Camera-type eye (tissue), 1 donor: ENCODE results near the genes PDPK1, SRRM2 and CLDN6.

GRCh38 chr16:2213633-2214514 lies 766 bp downstream of the PGP start:
- RAMPAGE, long total RNA: no peak

DNA sequence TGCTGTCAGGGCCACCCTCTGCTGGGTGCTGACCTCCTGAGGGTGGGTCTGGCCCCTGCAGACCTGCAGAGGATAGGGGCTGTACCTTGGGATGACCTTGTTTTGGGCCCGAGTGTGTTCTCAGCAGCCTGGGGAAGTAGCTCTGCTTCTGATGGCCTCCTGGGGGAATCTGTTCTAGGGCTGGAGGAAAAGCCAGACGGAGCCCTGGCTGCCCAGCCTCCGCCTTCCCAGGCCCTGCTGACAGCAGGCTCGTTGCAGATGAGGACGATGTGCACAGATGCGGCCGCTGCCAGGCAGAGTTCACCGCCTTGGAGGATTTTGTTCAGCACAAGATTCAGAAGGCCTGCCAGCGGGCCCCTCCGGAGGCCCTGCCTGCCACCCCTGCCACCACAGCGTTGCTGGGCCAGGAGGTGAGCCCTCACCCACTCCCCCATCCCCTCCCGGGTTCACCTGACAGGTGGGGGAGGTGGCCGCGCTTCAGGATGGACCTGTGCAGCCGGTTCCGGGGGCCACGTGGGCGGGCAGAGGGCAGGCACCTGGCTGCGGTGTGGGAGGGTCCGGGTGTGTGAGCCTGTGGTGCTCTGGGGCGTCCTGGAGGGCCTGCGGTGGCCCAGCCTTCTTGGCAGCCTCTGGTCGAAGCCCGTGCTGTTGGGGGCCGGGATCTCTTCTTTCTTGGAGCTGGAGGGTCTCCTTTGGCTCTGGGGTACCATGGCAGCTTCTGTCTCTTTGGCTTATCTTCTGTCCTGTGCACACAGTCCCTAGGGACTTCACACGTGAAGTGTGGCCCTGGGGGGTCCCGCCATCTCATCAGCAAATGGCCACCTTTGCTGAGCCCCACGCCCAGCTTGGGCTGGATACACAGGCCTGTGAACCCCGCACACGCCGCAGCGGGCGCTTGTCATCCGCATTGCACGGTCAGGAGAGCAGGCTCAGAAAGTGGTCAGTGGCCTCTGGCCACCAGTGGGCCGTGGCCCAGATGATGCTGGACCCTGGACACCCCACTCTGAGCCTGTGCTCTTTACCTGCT lies 5.0 kb downstream of the E4F1 start:
- RAMPAGE, long total RNA: no peak

GRCh38 chr16:2339395-2340426 lies 817 bp downstream of the ABCA3 start:
- RAMPAGE, long total RNA: no peak

DNA sequence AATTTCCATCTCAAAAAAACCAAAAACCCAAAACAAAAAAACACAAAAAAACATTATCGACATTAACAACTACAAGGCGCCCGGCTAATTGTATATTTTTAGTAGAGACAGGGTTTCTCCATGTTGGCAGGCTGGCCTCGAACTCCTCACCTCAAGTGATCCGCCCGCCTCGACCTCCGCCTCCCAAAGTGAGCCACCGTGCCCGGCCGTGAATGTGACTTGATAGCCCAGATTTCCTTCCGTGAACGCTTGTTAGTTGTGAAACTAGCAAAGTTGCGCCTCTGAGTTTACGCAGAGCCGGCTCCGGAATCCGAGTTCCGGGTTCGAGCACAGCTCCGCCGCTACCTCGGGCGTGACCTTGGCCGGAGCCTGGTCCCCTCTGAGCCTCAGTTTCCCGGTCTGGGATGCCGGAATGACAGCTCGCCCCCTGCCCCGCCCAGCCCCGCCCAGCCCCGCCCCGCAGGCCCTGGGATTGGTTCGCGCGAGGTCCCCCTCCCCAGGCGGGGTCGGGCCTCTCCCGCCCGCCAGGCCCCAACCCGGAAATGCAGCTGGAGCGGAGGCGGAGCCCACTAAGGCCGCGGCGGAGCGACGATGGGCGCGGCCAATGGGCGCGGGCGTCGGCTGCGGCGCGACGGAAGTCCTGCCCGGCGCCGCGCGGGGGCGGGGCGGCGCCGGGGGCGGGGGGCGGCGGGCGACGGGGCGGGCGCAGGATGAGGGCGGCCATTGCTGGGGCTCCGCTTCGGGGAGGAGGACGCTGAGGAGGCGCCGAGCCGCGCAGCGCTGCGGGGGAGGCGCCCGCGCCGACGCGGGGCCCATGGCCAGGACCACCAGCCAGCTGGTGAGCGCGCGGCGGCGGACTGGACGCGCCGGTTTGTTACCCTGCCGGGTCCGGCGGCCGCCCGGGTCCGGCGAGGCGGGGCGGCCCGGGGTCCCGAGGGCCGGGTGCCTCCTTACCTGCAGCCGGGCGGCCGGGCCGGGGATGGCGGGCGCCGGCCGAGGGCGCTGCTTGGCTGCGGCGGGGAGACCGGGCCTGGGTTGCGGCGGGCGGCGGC lies at the start of gene PDPK1:
PDPK1 (plus strand) TSS at position 723 of the 1,052 bp plus-strand sequence.
- RAMPAGE, long total RNA: no peak

GRCh38 chr16:2562601-2563217 lies 24.9 kb downstream of the PDPK1 start:
- RAMPAGE, long total RNA: no peak

DNA sequence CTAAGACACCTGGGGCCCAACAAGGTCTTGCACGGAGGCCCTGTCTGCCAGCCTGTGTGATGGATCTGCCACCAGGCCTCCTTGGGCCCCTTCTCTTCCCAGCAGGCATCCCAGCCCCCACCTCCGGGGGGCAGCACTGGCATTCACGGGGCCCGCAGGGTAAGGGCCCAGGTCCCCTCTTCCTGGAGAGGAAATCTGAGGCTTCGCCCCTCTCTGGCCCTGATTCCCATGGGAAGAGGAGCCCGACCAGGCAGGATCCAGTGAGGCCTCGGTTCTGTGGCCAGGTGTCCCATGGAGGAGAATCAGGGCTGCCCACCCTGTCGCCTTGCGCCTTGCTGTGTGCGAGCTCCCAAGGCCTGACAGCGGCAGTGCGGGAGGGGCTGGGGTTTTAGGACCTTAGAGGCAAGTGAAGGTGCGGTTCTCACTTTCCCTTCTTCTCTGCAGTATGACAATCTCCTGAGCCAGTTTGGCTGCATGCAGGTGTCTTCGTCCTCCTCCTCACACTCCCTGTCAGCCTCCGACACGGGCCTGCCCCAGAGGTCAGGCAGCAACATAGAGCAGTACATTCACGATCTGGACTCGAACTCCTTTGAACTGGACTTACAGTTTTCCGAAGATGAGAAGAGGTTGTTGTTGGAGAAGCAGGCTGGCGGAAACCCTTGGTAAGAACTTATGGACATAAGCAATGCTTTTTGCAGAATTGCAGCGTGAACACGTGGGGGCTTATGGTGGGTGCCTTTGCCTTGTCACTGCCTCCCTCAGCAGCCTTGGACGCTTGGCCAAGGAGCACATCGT lies 48.6 kb downstream of the PDPK1 start:
- RAMPAGE, long total RNA: no peak

DNA sequence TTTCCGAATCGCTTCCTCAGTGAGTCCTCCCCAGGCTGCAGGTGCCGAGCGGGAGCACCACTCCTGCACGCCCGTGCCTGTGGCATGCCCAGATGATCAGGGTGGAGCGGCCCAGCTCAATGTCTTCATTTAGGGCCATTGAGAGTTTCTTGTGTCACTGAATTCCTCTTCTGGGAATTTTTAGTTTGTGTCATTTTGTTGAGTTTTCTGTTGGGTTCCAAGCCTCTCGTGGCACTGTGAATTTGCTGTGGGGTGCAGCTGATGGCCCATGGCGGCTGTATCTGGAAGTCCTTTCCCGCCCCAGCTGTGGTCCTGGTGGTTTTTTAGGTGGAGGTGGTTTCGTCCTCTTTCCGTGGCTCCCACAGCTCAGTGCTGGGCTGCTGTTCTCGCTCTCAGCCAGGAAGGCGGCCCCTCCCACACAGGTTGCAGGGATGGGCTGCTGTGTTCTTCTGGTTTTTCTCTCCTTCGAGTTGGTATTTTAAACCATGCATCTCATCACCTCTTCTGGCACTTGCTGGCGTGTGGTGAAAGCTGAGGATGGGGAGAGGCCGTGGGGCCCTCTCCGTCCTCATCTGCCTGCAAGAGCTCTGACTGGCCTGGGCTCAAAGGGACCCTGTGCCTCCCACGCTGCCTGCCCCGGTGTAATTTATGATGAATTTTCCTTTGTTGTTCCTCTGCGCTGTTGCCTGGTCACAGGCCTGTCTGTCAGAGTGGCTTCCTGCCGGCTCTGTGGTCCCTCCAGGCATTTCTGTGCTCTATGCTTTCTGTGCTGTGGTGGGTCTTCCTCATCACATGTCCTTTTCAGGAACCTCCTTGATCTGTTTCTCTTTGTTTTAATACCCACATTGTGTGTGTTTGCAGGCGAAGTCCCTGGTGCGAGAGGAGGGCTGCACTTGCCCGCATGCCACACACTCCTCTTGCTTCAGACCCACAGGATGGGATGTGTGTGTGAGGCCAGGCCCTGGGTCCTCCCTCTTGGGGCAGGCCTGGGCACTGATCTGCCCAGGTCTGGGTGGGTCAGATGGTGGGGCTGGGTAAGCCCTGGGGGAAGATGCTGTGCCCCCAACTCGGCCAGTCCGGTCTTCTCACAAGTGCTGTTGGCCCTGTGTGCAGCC lies 55.6 kb downstream of the PDPK1 start:
- RAMPAGE, long total RNA: no peak

DNA sequence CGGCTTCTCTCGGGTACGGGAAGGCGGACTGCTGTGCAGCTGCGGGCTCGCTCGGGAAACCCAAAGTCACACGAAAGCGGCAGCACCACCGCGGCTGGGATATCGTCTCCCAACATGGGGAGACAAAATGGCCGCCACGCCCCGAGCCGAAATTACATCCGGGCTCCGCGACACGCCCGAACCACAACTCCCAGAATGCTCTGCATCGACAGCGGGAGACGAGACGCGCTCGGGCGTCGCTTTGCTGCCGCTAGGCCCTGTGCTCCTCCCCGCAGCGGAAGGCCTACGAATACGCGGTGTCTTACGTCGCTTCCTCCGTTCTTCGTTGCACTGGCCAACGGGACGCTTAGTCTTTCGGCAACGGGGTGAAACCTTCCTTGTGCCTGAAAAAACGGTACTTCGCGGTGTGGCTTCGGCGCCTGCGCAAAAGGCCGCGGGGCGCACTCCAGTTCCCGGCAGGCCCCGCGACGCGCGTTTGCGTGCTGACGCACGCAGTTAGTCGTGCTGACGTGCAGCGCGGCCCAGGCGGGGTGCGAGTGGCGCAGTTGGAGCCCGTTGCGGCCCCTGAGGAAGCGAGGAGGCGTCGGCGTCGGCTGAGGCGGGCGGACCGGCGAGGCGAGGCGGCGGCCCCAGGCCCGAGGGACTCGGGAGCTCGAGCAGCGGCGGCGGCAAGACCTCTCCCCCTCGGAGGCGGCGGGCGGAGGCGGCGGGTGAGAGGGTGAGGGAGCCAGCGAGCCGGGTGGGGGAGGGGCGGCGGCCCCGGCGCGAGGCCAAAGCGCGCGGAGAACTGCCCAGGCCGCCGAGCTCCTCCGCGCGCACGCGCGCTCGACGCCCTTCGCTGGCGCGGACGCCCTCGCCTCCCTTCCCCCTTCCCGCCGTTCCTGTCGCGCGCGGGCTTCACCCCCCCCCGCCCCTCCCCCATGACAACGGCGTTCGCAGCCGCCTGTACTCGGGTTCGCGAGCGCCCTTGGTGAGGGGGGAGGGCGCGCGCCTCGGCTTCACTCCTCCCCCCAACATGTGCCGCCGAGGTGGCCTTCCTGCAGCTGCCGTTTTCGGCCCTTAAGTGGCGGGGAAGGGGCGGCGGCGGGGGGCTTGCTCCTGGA lies at the start of gene SRRM2:
SRRM2 (plus strand) TSS at position 502 of the 1,103 bp plus-strand sequence.
- RAMPAGE, long total RNA: no peak

GRCh38 chr16:2756033-2757087 lies 3.9 kb downstream of the SRRM2 start:
- RAMPAGE, long total RNA: no peak

GRCh38 chr16:2762337-2762812 lies 9.9 kb downstream of the SRRM2 start:
- RAMPAGE, long total RNA: no peak

DNA sequence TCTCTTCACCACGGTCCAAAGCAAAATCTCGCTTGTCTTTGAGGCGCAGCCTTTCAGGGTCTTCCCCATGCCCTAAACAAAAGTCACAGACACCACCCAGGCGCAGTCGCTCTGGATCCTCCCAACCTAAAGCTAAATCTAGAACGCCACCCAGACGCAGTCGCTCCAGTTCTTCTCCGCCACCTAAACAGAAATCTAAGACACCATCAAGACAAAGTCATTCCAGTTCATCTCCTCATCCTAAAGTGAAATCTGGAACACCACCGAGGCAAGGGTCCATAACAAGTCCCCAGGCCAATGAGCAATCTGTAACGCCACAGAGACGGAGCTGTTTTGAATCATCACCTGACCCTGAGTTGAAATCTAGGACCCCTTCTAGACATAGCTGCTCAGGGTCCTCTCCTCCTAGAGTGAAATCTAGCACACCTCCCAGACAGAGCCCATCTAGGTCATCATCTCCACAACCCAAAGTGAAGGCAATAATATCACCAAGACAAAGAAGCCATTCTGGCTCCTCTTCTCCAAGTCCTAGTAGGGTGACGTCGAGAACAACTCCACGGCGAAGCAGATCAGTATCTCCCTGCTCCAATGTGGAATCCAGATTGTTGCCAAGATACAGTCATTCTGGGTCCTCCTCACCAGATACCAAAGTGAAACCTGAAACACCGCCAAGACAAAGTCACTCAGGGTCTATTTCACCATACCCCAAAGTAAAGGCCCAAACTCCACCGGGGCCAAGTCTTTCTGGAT lies 10.6 kb downstream of the SRRM2 start:
- RAMPAGE, long total RNA: no peak

GRCh38 chr16:2784755-2785754 lies 2.3 kb downstream of the PRSS33 start:
- RAMPAGE, long total RNA: no peak

- RAMPAGE, long total RNA: no peak
Measured at GRCh38 chr16:2860844-2861700, 3.1 kb upstream of the PRSS22 start.

GRCh38 chr16:2969912-2970701 lies 959 bp downstream of the PAQR4 start:
- RAMPAGE, long total RNA: no peak

DNA sequence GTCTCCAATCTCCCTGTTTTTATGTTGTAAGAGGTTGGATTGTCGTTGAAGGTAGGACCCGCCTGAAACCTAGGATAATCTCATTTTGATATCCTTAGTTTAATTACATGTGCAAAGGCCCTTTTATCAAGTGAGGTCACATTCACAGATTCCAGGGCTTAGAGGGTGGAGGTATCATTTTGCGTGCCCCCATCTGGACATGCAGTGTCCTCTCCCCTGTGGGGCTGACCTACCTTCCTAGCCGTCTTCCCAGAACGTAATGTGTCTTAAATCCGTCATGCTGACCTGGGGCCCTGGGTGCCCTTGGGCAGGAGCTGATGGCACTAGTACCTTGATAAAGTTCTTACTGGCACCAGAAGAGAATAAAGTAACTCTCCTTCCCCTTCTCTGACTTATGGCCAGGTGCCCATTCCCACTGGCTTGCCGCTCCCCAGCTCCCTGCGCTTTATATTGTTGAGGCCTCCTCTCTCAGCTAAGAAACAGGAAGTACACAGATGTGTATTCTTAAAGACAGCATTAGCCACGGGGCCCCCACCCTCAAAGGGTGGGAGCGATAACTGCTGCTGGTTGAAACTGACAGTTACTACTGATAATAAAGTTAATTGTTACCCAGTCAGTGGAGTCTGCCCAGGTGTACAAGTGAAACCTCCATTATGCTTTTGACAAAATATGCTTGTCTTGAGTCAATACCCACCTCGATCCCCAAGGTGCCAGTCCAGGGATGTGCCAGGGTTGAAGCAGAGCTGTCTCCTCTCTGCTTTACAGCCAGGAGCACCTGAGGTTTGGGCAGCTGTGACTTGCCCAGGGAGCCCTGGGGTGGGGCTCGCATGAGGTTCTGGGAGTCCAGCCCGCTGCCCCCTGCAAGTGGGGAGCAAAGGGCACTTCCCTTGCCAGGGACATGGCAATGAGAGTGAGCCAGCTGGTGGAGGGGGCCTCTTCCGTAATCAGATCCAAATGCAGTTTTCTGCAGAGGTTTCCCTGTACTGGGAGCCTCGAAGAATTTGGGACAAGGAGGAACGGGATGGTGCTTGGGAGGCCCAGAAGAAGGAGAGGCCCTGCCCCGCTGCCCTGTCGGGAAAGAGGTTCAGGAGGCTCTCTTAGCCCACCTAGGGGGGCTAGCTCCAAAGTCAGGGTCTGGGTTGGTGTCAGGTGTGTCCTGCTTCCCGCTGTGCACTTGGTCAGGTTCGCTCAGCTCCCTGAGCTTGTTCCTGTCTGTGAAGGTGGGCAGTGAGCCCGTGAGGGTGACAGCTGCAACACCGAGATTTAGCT lies 5.5 kb upstream of the CLDN9 start:
- RAMPAGE, long total RNA: no peak

GRCh38 chr16:3009400-3010304 lies 3.1 kb upstream of the CLDN9 start:
- RAMPAGE, long total RNA: no peak

- RAMPAGE, long total RNA: no peak
Measured at GRCh38 chr16:3017289-3018559, at the start of gene CLDN6. Gene CLDN6, minus strand, starts transcription at chr16:3018183.

DNA sequence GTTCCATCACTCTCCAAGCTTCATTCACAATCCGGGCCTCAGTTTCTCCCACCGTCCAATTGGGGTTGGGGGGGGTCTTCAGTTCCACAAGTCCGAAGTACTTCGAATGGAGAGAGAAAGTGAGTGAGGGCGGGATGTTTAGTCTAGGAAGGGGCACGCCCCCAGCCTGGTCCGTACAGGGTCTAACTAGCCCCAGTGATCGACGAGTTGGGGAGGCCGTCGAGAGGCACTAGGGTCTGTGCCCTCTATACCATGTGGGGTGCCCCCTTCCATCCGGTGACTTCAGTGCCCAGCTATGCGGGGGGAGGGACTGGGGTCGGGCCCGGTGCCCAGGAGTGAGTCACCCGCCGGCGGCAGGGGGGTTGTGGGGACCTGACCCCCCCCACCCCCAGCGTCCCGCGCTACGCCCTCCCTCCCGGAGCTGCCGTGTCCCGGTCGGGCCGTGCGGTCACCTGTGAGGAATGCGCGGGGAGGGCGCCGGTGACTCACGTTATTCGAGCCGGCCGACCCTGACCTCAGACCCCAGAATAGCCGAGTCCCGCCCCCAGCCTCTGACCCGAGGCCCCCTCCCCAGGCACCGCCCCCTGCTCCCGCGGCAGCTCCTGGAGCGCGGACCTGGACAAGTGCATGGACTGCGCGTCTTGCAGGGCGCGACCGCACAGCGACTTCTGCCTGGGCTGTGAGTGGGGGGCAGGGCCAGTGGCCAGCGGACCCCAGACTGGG lies 634 bp downstream of the TNFRSF12A start:
- RAMPAGE, long total RNA: no peak

DNA sequence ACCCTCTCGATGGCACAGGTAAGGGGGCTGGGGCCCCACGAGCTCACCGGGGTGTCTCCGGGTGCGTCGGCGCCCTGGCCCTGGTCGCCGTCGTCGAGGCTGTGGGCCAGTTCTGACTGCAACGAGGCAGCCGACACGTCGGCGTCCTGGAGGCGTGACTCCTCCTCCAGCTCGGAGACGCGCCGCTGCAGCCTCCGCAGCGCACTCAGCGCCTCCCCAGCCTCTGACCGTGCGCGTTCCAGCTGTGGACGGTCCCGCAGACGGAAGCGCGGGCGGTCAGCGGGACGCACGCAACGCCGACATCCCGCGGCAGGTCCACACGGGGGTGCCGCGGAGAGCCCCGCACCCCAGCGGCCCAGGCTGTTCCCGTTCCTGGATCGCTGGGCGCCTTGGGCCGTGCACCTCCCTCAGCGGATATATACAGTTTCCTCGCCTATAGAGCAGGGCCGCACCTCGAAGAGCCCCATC lies 5.7 kb downstream of the THOC6 start:
- RAMPAGE, long total RNA: no peak

- RAMPAGE, long total RNA: no peak
Measured at GRCh38 chr16:3046802-3047849, 765 bp downstream of the MMP25 start.